HTERT-HM (cell line): Measurements from ENCODE around the gene BCAS4.

DNA sequence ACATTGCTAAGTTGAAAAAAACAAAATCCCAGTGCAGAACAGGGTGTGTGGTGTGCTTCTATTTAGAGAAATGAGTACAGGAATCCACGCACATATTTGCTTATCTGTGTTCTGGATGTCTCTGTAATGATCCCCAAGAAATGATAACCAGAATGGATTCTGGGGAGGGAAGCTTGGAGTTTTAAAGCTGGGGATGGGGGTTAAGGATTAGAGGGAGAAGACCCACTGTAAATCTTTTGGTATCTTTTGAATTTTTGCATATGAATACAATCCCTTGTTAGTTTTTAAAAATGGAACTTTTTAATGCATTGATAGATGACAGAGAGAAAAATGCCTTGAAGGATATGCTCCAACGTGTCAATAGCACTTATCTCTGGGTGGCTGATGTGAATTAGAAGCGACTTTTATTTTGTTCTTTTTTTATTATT, 47.6 kb upstream of the PTPN1 start:
- RRBS = no CpG with 5 or more reads among the region's 3 CpGs

GRCh38 chr20:50504290-50504966, 5.8 kb upstream of the PTPN1 start:
- RRBS = no CpG with 5 or more reads among the region's 6 CpGs

DNA sequence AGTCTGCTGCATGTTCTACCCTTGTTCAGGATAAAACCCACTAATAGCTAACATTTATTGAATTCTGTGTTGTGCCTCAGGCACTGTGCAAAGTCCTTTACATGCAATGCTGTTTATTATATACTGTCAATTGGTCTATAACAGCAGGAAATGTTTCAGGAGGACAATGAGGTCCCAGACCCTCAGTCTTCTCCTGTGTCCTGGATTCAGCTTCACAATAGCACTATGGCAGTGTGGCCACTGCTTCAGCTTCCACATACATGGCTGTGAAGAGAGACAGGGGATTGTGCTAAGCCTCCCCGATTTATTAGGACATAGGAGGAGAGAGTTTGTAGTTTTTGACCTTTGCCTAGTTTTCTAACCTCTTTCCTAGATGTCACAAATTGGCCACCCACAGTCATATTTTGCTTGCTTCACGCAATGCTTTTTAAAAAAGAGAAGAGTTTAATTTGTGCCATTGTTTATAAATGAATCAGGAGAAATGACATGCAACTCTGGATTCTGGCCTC, 11.2 kb downstream of the PTPN1 start:
- RRBS = no CpG with 5 or more reads among the region's 2 CpGs

GRCh38 chr20:50660228-50660878, 31.0 kb downstream of the RIPOR3 start:
- RRBS = no CpG with 5 or more reads among the region's 7 CpGs

- RRBS = no CpG with 5 or more reads among the region's 8 CpGs
Measured at GRCh38 chr20:50729604-50730105, 1.7 kb upstream of the PARD6B start.

- RRBS = 2% methylated on average over 3 of the region's 36 CpGs
Measured at GRCh38 chr20:50789915-50791428, 4.4 kb upstream of the BCAS4 start.

DNA sequence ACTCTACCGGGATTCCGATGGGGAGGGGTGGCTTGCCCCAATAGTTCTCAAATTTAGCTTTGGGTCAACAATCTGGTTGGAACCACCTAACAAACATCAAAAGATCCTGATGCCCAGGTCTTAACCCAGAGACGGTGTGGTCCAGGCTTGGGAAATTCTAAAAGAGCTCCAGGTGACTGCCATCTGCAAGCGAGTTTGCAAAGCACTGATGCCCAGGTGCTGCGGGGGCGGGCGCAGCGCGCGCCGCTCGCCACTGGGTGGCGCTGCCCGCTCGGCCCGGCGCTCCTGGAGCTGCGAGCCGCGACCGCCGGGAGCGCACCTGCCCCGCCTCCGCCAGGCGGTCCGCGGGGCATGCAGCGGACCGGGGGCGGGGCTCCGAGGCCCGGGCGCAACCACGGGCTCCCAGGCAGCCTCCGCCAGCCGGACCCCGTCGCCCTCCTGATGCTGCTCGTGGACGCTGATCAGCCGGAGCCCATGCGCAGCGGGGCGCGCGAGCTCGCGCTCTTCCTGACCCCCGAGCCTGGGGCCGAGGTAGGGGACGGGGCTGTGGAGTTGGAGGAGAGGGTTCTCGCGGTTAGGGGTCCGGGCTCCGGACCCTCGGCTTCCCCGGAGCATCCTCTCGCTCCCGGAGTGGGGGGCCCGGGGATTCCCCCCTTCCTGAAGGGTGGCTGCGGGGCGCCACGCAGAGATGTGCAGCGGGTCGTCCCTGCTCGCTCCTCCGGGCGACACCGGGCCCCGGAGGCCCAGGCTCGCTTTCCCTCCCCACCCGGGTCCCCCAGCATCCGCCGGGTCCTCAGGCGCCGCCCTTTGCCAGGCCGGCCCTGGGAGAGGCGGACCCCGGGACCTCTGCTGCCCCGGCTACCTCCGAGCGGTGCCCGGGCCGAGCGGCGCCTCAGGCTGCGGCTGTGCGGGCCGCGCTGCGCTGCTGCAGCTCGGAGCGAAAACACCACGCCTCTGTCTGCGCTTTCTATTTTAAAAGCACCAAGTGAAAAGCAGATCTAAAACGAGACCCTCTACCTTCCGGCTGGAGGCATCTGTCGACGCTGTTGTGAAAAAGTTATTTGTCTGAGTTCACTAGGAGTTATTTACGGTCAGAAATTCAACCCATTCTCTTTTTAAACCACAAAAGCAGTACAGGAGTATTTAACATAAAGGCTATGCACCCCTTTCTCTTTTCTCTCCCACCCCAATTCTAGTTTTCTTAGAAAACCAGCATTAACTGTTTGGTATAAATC, at the start of gene BCAS4:
Gene BCAS4 (plus strand): TSS at position 419 of the 1,235 bp plus-strand sequence.
- RRBS = under 1% methylated on average over 35 of the region's 101 CpGs

DNA sequence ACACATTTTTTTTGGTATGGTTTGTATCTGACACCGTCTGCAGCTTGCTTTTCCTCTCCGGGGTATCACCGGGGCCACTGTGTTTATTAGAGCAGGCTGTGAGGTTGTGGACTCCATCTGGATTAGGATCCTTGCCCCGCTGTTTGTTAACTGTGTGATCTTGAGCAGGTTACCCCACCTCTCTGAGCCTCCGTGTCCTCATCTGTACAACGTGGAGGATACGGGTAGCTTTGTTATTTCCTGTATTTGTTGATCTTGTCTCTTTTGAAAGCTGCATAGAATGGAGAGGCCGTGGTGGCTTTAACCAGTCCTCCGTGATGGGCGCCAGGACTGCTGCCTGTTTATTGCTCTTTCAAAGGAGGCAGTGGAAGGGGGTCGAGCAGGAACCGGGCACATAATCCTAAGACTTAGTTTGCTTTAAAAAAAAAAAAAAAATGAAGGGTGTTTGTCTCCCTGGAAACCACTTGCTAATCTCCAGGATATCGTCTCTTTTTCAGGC, 22.9 kb downstream of the BCAS4 start:
- RRBS = no CpG with 5 or more reads among the region's 13 CpGs

DNA sequence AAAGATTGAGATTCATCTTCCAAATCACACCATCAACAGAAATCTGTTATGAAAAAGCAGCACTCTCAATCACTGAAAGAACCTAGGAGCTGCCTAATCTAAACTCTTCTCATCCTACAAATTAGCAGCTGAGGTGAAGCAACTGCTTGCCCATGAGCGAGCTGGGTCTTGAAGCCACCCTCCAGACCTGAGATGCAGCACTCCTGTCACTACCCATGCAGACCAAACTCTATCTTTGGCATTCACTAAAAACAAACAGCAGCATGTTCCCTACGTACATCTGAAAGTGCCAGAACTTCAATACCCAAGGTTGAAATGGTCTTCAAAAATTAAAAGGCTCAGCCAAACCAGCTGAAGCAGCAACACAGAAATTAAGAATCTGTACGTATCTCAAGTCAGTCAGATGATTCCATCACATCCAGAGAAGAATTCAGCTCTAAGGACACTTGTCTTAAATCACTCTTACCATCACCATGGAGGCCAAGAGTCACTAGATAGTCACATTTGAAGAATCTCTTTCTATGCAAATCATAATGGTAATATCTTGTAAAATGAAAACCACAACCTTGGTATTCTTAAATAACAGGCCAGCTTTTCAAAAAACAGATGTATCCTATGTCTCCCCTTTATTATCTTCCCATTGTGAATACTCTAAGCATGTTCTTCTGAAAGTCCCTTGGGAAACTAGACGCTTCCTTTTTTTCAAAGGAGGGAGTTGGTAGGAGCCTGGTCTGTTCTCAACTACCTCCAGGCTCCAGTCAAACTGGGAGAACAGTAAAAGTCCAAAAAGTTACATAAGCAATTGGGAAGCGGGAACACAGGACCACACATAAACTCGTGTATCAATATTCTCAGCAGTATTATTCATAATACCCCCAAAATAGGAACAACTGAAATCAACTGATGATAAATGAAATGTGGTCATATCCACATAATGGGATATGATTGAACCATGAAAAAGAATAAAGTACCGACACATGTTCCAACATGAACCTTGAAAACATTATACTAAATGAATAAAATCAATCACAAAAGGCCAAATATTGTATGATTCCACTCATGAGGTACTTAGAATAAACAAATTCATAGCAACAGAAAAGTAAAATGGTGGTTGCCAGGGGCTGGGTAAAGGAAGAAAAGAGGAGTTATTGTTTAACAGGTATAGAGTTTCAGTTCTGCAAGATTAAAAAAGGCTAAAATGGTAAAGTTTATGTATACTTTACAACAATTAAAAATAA, 13.9 kb downstream of the ADNP start:
- RRBS = no CpG with 5 or more reads among the region's 7 CpGs

DNA sequence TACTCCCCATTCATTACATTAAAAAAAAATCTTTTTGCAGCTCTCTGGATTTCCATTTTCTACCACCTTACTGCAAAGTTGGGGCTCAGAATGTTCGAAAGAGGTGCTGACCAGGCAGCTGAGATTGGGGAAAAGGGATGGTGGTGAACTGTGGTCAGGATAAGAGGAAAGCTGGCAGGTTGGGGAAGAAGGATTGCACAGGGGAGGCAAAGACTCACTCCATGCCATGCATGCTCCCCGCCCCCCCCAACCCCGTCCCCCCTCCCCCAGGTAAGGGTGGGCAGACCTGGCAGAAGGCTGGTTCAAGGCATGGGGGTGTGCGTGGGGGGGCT, 1.2 kb downstream of the ADNP start:
- RRBS = no CpG with 5 or more reads among the region's 4 CpGs

DNA sequence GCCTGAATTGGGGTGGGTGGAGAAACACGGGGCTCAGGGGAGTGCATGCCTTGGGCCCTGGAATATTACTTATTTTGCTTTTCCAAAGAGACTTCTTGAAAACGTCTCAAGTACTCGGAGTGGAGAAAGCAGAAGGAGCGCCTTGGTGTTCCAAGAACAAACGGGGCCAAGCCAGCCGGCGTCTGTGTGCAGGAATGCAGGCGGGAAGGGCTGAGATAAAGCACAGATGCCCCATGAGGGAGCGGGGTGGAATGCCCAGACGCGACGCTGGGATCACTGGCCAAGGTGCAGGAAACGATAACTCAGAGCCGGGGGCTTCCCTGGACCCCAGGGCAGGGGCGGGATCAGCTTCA, 114.2 kb downstream of the NFATC2 start:
- RRBS = no CpG with 5 or more reads among the region's 15 CpGs

- RRBS = no CpG with 5 or more reads among the region's 3 CpGs
Measured at GRCh38 chr20:51512578-51513294, 29.8 kb downstream of the NFATC2 start.

- RRBS = no CpG with 5 or more reads among the region's 19 CpGs
Measured at GRCh38 chr20:51624120-51624760, 81.7 kb upstream of the NFATC2 start.

DNA sequence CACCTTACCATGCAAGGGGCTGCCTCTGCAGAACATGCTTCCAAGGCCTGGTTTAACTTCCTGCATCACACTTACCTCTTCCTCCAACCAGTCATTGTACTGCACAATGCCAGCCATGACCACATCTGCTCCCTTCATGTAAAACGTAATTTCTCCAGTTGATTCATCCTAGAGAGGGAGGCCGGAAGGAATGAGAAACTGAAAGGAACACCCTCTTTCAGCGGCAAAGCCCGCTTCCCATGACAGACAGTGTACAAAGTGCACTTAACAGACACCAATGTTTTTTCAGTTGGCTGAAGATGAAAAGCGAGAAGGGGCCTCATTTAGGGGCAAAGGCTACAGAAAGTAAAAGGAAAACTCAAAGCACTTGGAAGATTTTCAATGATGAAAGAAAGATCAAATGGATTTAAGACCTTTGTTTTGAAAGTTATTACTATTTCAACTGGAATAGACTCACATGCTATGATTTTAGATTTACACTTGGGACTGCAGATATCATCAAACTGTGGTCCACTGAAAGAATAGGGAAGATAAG, 86.5 kb upstream of the NFATC2 start:
- RRBS = no CpG with 5 or more reads among the region's 5 CpGs

- RRBS = 52% methylated on average over 3 of the region's 21 CpGs
Measured at GRCh38 chr20:51678102-51678976, 89.9 kb downstream of the ATP9A start.

GRCh38 chr20:51799738-51800506, 2.4 kb downstream of the SALL4 start:
- RRBS = no CpG with 5 or more reads among the region's 28 CpGs

DNA sequence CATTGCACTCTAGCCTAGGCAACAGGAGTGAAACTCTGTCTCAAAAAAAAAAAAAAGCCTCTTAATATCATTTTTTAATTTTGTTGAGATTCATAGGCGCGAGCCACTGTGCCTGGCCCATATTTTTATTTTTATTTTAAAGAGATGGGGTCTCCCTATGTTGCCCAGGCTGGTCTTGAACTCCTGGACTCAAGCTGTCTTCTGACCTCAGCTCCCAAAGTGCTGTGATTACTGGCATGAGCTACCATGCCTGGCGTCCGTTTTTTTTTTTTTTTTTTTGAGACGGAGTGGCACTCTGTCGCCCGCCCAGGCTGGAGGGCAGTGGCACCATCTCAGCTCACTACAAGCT, 190.5 kb downstream of the ZFP64 start:
- RRBS = no CpG with 5 or more reads among the region's 7 CpGs

- RRBS = no CpG with 5 or more reads among the region's 11 CpGs
Measured at GRCh38 chr20:52409997-52410653, 218.5 kb upstream of the ZFP64 start.

DNA sequence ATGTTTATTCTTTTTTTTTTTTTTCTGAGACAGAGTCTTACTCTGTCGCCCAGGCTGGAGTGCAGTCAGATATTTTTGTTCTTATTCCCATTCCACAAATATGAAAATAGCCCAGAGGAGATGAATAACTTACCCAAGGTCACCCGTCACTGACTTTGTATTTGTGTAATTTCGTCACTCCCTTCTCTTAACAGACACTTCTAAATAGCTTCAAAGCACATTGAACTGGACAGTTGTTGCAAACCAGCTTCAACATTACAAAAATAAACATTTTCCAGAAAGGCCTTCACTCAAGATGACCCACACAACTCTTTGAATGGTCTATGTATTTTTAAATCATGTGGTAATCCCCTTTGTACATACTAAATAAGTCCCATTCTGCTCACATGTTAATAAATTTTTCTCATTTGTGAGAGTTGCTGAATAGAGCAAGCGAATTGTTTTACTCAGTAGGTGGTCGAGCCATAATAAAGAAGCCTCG, 109.8 kb downstream of the TSHZ2 start:
- RRBS = no CpG with 5 or more reads among the region's 6 CpGs

DNA sequence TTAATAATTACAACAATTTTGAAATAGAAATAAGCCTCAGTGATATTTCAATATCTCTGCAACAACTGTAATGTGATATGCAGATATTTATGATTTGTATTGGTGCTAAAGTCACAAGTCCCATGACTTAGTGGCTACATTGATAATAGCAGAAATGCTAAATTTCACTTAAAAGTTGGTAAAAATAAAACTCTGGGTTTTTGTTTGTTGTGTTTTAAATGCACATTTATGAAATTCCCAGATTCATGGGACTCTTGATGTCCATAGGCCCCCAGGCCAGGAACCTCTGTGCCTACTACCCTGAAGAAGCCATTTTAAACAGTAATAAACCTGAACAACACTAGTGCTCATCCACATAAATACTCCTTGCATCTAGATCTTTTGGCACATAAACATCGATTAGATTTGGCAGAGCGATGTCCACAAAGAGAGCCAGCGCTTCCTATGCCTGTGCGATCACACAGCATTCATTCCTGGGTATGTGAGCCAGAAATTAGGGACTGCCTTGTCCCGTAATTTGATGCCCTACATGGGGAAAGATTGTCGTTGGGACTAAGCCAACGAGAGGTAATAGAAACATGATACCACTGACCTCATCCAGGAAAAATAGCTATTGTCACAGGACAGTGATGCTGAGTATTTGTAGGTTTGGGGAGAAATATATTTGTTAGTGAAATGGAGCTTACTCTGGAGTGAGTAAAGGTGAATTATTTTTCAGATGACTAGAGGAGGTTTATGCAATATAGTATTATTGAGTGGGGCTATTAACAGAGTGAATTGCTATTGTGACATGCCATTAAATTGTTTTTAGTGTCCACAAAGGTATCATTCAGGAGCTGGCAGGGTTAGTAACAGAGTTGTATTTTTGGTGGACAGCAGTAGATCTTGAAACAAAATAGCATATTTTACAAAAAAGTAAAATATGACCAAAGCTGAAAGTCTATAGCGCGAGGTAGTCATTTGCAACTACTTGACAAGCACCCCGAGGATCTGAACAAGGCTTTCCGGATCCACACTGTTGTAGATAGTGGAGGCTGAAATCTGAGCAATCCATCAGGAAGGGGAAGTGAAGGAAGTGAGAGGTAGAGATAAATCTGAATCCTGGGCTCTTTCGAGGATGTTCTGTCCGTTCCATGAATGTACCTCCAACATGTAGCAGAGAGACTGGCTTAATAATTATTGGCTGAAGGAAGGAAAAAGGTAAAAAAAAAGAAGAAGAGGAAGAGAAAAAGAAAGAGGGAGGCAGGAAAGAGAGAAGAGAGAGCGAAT, 154.1 kb downstream of the TSHZ2 start:
- RRBS = no CpG with 5 or more reads among the region's 14 CpGs